Placental epithelial cell (primary cell): ENCODE results near the genes TPTE and LIPI.

GRCh38 chr21:6110845-6111361 is 4410.5 kb upstream of the TPTE start:
- CAGE, long polyA plus RNA, result no peak

GRCh38 chr21:6122252-6123533 is 4398.7 kb upstream of the TPTE start:
- CAGE, long polyA plus RNA, result no peak

DNA sequence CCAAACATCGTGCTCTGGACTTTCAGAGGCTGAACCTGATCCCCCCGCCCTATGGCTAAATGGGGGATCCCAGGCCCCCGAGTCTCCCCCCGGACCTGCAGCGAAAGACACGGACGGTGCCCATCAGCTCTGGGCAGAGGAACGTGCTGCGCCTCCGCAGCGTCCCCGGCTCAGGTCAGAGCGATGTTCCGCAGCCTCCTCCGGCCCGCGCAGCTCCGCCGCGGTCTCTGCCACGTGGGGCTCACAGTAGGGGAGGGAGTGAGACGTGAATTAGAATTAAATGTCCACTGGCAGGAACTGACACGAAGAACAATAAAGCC is 4053.1 kb upstream of the TPTE start:
- CAGE, long polyA plus RNA, result no peak

GRCh38 chr21:8992923-8993799 is 1528.2 kb upstream of the TPTE start:
- CAGE, long polyA plus RNA, result no peak

DNA sequence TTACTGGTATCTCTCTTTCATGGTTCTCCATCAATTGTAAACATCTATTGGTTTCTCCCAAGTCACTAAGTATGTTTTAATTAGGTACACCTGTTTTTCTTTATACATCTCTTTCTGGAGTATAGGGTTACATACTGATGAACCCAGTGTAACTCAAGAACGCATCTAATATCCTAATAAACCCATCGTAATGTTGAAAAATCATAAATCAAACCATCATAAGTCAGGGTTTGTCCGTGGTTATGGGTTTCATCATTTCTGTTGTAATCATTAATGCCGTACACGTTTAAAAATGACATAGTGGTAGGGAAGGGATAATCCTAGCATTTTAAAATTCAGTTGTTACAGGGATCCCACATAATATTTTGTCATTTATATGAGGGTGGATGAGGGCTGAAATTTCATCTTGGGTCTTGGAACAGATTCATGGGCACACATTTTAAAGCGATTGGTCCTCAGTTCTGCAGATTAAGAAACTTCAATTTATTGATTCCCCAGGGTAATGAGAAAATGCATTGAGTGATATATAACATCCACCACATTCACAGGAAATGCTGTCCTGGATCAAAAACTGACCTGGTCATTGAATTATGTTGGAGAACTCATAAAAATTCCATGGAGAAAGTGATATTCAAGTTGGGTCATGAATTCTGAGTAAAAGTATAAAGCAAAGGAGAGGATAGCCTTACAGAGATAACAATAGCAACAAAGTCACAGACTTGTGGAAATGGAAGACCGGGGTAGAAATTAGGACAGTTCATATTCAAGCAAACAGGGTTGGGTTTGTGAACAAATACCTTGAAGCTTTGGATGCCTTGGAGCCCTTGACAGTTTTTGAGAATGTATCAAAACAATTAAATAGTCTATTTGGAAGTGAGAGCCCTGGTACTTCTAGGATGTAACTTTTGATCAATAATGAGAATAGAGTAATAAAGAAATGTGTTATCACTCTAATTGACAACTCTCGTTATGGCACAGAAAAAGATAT is 1527.3 kb upstream of the TPTE start:
- CAGE, long polyA plus RNA, result no peak

DNA sequence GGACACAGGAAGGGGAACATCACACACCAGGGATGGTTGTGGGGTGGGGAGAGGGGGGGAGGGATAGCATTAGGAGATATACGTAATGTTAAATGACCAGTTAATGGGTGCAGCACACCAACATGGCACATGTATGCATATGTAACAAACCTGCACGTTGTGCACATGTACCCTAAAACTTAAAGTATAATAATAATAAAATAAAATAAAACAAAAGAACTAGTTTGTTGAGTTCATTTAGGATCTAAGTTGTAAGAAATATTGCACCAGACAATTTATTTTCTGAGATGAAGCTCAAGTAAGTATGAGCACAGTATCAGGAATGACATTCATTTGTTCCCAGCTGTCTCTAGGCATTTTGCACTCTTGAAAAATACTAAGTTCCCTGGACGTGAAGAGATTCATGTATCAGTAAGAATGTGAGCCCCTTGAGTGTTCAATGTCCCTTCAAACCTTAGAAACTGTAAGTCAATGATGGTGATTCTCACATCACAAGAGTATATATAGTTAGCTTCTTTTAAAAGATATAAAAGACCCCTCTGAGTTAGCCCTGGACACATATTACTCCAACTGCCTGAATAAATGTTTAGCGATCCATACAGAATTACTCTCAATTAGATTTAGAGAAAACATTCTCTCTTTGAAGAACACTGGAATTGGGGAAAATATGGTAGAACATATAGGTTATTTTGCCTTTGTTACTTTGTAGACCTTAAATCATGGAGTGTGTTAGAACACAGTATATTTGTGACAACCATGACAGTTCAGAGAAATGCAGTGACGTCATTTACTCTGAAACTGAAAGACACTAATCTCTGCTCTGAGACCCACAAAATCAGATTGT is 1519.1 kb upstream of the TPTE start:
- CAGE, long polyA plus RNA, result no peak

DNA sequence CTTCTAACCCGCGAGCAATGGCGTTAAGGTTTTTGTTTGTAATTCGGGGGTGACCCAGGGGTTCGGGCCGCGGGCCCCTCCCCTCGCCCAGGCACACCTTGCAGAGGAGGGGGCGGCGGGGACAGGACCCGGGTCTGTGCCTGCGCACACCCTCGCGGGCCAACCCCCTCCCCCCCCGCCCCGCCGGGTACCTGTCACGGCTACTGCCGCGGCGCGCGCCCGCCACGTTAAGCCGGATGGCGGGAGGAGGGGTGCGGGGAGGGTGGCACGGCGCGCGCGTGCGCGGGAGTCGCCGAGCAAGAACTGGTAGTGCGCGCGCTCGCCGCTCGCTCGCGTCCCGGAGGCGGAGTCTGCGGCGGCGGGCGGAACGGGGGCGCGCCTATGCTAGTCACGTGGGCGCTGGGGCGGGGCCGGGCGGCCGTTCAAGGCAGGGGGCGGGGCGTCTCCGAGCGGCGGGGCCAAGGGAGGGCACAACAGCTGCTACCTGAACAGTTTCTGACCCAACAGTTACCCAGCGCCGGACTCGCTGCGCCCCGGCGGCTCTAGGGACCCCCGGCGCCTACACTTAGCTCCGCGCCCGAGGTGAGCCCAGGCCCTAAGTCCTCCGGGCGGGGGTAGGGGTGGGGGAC is at the start of gene TPTE:
TSS of gene TPTE (plus strand) at position 471 of the 629 bp plus-strand sequence.
- CAGE, long polyA plus RNA, result no peak

GRCh38 chr21:14063653-14064207 is 147.0 kb downstream of the LIPI start:
- CAGE, long polyA plus RNA, result no peak

DNA sequence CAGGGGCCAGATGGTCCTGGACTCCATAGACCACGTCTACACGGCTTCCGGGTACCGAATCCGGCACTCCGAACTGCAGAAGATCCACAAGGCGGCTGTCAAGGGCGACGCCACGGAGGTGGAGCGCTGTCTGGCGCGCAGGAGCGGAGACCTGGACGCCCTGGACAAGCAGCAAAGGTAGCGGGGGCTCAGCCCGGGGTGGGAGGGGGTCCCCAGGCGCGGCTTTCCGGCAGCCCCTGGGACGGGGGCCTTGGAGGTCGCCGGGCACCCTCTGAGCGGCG is 146.5 kb downstream of the LIPI start:
- CAGE, long polyA plus RNA, result no peak

- CAGE, long polyA plus RNA, result no peak
Measured at GRCh38 chr21:14210672-14211240, at the start of gene LIPI. LIPI (minus strand) TSS chr21:14210955.

DNA sequence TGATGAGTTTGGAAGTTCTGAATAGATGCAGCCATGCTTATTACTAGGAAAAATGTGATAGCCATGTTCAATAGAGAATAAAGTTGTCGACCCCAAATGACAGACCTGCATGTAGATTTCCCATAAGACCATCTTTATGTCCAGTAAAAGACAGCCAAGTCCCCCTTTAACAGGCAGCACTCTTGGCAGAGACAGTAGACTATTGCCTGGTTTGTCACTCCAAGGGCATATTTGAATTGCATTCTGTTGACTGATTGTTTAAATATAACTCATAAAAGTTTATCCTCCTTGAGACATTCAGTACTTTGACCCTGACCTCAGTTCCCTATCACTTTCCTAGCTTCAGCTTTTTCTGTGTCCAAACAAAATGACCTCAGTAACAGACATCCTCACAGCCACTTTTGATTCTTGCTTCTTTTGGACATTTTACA is 51.0 kb downstream of the RBM11 start:
- CAGE, long polyA plus RNA, result no peak

GRCh38 chr21:14281060-14282016 is 65.4 kb downstream of the RBM11 start:
- CAGE, long polyA plus RNA, result no peak

DNA sequence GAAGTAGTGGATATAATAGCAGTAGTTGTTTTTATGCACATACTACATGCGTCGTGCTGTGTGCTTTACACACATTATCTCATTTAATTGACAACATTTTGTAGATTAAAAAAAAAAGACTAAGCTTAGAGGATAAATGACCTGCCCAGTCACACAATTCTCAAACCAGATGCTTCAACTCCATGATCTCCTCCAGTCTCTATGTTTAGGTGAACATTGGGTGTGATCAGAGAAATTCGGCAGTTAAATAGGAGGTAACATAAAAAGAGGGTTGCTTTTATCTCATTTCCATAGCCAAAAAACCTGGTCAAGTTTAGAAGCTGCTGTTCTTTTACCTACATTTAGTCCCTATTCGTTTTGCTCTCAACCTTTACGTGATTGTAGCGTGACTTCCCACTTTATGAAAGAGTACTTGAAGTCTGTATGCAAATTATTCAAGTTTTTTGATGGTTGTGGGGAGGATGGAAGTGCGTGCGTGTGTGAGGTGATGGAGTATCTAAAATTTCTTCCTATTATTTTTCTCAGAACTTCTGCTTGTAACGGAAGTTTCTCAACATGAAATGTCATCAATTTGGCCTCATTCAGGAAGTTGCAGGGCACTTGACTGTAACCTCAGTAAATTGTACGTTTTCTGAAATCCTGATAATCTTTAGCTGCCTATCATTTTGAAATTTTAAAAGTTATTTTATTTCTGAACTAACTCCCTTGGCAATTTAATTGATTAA is 64.1 kb downstream of the SAMSN1 start:
- CAGE, long polyA plus RNA, result no peak

DNA sequence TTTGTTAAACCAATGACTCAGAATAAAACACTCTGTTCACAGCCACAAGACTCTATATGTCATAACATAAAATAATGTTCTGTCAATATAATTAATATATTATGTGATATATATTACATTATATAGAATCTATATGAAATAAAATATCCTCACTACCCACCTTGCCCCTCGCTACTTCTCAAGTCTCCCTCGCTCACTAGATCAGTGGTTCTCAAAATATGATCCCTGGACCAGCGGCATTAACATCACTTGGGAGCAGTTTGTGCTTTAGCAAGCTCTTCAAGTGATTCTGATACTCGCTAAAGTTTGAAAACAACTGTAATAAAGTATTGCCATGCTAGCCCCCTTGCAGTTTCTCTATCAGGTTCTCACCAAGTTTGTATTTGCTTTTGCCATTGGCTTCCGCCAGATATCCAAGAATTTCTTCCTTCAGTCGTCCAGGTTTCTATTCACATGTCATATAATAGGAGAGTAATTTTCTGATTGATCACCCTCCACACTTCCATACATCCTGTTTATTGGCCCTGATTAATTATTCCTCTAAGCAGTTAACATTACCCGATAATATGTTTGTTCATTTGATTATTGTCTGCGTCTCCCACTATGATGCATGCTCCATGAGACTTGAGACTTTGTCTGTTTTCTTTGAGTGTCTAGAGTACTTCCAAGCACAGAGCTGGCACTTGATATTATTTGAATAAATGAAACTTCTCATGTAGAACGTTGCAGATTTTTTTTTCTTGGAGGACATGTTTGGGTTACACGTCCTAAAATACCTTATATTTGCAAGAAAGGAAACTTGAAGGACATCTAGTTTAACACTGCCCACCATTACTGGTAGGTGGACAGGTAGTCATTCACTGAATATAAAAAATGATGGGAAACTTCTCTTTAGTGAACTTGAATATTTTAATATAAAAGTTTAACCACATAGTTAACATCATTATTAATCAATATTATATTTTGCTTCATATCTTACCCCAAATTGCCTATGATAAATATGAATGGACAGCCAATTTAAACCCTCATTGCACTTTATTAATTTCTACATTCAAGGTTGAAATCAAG is 28.1 kb downstream of the SAMSN1 start:
- CAGE, long polyA plus RNA, result no peak

DNA sequence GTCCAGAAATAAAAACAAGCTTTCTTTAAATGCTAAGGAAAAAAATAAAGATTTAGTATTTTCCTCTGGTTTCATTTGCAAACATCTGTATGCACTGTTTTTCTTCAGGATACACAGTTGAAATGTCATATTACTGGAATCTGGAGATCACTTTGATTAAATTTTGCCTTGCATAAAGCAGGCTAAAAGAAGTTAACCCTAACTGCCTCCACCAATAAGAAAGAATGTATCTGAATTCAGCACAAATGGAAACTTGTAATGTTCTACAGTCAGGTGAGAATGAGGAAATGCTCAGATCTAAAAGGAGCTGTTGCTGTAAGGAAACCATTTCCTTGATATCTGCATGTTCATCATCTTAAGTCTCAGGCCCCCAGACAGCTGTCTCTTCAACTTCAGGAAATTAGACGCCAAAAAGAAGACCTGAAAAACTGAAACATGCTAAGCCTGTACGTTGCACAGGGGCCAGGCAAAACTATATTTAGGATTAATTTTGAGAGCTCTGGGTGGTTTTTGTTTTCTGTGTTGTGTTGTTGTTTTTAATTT is 130.0 kb upstream of the SAMSN1 start:
- CAGE, long polyA plus RNA, result no peak

DNA sequence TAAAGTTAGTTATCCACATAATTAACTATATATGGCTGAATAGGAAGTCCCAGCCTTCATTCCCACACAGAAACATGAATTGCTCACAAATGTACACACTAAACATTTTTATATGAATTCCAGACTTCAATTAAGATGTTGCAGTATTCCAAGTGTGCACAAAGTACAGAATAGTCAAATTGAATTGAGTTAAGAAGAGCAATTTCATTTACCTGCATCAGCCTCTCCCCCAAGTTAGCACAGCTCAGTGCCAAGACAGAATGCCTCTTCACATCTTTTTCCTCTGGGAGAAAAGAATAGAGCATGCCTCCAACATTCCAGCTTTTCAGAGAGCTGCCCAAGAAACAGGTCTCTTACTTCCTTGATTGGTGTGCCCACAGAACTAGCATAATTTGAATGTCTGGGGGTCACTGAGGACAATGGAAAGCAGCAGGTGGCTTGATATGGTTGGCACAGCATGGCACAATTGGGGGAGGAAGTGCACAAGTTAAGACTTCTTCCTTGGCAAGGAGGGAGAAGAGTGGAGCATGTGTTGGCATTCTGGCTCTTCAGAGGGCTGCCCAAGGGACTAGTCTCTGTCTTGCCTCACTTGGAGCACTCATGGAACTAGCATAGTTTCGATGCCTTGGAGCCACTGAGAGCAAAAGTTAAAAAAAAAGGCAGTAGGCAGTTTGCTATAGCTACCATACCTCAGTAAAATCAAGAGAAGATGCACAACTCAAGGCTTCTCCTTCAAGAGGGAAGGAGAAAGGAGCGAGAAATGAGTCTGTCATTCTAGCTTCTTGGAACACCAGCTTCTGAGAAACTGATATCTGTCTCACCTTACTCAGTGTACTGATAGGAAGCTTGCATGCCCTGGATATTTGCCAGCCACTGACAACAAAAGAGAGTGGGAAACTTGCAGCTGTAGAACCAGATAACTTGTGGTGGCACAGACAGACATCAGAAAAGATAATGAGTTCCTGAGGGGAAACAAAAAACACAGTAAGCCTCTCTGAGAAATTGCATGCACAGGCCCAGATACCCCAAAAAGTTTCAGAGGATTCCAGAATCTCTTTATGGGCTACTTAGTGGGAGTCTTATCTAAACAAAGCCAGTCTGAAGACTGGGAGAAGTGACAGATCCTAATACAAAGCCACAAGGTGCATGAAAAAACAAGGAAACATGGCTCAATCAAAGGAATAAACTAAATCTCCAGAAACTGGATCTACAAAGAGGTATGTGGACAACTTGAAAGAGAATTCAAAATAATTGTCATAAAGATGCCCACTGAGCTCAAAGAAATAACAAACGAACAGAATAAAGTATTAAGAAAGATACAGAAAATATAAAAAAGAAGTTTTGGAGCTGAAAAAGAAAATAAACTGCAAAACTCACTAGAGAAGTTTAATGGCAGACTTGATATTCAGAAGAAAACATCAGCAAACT is 207.5 kb upstream of the SAMSN1 start:
- CAGE, long polyA plus RNA, result no peak

DNA sequence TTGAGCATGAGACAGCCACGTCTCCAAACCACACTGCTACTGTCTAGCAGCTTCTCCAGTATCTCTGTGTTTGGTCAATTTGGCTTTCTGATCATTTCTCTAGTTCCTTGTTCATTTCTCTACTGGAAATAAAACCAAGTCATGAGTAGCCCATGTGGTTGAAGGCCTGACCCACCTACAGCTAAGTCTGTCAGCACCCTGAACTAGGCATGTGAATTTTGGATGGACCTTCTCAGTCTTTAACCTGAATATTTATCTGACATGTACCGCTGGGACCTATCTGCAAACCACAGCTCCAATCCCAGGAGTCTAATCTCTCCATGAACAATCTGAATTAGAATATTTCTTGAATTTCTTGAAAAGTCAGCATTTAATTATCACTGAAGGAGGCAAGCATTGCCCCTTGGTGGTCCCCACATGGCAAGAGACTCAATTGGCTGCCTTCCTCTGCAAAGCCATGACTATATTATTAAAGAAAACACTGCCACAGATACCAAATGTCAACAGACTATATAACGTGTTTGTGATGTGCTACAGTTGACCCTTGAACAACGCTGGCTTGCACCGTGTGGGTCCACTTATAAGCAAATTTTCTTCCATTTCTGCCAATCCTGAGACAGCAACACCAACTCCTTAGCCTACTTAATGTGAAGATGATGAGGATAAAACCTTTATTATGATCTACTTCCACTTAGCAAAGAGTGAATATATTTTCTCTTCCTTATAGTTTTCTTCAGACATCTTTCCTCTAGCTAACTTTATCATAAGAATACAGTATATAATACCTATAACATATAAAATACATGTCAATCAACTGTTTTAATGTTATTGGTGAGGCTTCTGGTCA is 66.6 kb downstream of the NRIP1 start:
- CAGE, long polyA plus RNA, result no peak

DNA sequence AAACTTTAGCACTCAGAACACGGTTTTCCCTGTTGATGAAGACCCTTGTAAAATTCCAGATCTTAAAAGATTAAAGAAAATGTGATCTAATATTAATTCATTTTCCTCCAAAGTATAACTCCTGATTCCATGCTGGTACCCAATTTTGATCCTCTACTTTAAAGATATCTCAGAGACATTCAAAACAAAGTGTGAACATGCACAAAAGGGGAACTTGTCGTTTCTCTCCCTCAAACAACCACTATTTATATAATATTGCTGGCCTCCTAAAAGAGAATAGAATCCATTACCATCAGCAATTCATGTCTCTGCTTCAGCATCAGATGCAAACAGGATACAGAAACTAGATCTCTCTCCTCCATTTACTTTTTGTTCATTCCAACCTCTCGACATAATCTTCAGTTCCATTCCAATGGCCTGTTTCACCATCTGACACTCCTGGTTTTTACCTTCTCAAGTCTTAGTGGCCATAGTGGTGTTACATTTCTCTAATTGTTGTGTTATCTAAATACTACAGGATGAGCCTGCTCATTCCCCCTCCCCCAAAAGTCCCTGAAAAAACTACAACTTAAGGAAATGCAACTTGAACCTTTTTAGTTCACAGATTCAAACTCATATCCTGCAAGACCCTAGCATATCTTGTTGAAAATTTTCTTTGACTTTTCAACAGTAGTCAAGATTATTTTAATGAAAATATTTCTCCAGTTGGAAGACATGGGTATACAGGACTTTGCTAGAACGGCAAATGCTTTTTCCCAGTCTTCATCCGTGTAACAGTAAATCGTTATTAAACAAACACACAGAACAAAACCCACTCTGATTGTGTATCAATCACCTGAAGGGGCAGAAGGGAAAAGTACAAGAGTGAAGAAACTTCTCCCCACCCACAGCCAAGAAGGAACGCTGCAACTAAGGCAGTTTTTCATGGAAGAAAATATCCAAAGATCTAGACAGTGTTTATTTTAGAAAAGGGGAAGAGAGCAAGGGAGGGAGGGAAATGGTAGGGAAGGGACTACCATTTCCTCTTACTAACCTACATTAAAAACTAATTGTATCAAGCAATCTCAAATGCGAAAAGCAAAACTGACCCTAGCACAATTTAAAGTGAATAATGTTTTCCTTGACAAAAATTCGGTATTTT is 3.9 kb downstream of the NRIP1 start:
- CAGE, long polyA plus RNA, result no peak

- CAGE, long polyA plus RNA, result no peak
Measured at GRCh38 chr21:15785489-15785903, 55.7 kb downstream of the USP25 start.

- CAGE, long polyA plus RNA, result no peak
Measured at GRCh38 chr21:15875310-15876112, 145.7 kb downstream of the USP25 start.